ENCODE measurements around a stretch of chr1.

GRCh38 chr1:241560477-241560754 lies 28.2 kb downstream of the KMO start:
- PRO-cap, 2 experiments: no peak in any of the 2 experiments

GRCh38 chr1:241848473-241849399 lies 732 bp downstream of the EXO1 start:
- PRO-cap, 2 experiments: no peak in any of the 2 experiments

- PRO-cap, 2 experiments: no peak in any of the 2 experiments
Observed at GRCh38 chr1:243253126-243253948, 1.7 kb downstream of the CEP170 start.

- PRO-cap, 2 experiments: no peak in any of the 2 experiments
Observed at GRCh38 chr1:243294167-243295213, 38.6 kb downstream of the SDCCAG8 start.

DNA sequence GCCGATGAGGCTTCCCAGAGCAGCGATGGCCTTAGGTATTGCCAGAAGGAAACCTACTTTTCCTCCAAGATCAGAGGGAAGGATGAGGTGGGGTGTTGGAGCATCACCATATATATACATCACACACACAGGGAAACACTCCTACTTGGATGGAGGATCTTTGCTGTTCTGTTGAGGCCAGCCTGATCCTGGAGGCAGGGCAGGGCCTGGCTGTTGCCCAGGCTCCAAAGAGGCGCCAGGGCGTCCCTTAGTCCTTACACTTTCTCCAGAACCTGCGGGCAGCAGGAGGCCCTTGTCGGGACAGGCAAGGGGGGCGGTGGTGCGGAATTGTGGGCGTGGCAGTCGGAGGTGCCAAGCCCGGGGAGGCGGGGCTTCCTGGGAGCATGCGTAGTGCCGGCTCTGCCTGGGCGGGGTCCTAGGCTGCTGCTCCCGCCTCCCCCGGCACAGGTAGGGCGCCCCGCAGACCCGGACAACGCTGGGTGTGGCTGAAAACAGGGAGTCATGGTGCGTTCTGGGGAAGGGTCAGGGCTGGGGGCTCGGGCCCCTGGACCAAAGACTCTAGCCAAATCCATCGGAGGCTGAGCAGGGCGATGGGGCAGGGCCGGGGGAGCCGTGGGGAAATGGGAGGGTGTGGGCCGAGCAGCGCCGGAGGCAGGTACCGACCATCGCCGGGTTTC lies 231.7 kb downstream of the SDCCAG8 start:
- PRO-cap, 2 experiments: no peak in any of the 2 experiments

GRCh38 chr1:243791583-243792088 lies 58.4 kb downstream of the AKT3 start:
- PRO-cap, 2 experiments: no peak in any of the 2 experiments

DNA sequence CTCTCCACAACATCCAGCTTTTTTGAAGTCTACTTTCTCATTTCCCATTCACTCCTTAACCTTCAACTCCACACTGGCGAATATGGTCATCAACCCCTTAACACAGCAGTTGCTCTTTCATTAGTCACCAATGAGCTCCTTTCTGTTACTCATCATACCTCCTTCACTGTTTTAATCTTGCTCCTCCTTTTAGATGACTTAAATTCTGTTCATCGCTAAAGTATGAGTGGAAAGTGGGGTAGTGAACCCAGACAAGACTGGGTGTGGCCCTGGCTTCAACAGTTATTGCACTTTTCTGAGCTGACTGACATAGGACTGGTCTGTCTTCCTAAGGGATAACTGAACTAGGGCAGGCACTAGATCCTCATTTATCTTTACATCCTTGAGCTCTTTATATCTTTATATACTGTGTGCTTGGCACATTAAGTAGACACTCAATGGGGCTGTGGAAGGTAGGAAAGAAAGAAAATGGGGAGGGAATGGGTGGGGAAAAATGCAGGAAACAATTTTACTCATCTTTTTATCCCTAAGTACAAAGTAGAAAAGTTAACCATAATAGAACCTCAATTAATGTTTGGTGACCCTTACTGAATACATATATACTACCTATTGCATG lies 51.2 kb downstream of the AKT3 start:
- PRO-cap, 2 experiments: no peak in any of the 2 experiments

DNA sequence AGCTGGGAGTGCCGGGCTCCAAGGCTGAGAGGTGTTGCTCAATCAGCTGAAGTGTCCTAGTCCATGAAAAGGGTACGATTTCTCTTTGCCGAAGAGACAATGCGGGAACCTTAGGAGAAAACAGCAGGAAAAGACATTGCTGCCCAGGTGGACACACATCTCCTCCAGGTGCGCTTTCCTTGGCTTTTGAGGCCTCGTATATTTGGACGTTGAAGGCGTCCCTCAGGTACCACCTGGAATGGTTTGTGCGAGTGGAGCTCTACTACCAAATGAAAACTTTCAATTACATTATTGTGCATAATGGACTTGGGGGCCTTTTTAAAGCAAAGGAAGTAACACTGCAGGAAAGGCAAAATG lies 15.8 kb upstream of the C1orf100 start:
- PRO-cap, 2 experiments: no peak in any of the 2 experiments

DNA sequence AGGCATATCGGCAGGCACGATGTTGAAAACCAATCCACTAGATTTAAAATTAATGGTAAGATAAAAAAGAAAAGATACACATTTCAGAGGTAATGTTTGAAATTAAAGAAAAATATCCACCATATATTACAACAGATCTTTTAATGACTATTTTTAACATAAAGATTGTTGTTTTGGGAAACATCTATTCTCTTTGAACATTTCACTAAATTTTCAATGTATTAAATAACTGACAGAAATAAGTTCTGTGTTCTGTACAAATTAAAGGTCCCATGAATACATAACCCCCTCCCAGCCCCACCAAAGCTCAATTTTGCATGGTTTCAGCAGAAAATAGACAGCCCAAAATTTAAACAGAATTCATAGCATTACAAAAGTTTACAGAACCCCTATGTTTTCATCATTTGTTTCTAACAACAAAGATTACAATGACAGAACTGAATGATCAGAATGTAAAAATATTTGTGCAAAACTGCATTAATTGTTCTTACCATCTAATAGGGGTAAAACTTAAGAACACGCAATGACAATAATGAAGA lies 42.9 kb downstream of the ADSS2 start:
- PRO-cap, 2 experiments: no peak in any of the 2 experiments

DNA sequence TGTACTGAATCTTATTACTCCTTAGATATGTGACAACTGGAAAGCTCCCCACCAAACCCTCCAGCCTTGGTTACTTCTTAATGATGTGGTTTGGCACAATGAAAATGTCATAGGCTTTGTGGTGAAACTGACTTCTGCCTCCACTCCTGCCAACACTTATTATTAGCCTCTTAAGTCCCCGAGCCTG lies 4.2 kb downstream of the COX20 start:
- PRO-cap, 2 experiments: no peak in any of the 2 experiments

DNA sequence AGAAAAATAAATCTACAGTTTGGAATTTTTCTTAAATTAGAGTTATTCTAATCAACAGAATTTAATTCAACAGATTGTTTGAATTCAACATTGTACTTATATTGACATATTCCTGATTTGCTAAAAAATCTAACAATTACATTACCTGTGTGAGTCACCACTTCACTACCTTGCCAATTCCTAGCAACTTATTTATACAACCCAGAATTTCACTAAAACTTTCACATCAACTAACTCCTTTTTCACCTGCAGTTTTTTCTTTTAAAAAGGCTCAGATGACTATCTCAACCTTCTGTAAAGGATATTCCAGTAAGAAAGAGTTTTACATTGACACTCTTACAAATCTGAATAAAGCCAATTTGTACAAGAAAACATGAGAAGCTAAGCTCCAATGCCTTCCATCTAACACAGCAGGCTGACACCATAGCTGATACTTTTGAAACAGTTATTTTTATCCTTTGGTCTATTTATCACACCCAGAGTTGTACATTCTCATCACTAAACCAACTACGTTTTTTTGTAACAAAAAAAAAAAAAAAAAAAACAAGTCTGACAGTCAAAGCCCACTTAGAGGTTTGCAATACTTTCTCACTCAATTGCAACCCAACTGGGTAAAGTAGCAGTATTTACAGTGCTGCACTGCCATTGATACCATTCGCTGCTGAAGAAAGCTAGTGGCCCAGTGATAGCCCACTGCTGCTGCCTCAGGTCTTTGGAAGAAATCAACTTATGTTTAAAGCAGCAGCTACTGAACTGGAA lies 2.9 kb downstream of the HNRNPU start:
- PRO-cap, 2 experiments: no peak in any of the 2 experiments

GRCh38 chr1:244868965-244869647 lies 4.8 kb upstream of the HNRNPU start:
- PRO-cap, 2 experiments: no peak in any of the 2 experiments

DNA sequence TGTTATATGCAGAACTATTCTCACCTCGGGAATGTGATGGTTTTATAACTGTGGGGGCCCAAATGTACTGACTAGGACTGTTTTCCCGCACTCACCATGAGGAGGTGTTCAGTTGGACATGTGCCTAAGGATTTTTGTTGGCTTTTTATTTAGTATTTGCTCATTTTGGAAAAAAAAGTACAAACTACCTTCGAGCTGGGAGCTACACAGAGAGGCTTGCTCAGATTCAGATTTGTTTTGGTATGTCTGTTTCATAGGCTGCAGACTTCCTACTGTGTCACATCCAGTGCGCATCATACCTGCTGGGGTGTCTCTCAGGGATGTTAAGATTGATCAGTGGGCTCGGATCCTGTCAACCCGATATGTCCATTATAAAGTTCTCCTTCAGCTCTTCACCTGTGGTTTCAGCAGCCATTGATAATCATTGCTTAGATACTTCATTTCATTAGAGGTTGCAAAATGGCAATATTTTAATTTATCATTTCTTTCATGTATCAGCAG lies 50.2 kb upstream of the EFCAB2 start:
- PRO-cap, 2 experiments: no peak in any of the 2 experiments

DNA sequence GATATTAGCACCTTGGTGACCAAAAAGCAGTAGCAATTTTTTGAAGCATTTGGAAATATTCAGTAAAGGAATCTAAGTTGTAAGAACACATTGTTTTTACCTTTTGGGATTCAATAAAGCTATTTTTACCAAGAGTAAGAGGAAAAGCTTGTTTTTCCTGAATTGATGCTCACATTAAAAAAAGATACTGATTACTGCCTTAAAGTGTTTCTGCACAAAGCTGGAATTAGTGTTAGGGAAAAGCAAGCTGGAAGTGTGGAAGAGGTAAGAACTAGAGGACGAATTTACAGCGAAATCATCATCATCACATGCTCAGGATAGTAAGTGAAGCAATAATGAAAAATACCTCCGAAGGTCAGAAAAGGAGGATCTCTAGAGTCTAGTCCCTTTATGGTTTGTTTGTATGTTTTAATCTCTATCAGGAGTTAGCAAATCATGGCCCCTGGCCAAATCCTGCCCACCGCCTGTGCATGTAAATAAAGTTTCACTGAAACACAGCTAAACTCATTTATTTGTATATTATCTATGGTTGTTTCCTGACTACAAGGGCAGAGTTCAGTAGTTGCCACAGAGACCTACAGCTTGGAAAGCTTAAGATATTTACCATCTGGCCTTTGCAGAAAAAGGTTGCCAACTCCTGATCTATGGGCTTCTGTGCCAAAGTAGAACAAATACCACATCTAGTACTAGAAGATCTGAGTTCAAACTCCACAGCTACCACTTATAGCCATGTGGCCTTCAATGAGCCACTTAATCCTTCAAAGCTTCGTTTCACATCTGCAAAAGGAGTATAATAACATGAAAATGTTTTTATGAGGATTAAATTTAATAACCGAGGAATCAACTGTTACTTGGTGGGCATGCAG lies 91.2 kb downstream of the EFCAB2 start:
- PRO-cap, 2 experiments: no peak in any of the 2 experiments

GRCh38 chr1:245074089-245074779 lies 80.6 kb upstream of the KIF26B start:
- PRO-cap, 2 experiments: no peak in any of the 2 experiments

- PRO-cap, 2 experiments: no peak in any of the 2 experiments
Observed at GRCh38 chr1:245155472-245155780, 641 bp downstream of the KIF26B start.

DNA sequence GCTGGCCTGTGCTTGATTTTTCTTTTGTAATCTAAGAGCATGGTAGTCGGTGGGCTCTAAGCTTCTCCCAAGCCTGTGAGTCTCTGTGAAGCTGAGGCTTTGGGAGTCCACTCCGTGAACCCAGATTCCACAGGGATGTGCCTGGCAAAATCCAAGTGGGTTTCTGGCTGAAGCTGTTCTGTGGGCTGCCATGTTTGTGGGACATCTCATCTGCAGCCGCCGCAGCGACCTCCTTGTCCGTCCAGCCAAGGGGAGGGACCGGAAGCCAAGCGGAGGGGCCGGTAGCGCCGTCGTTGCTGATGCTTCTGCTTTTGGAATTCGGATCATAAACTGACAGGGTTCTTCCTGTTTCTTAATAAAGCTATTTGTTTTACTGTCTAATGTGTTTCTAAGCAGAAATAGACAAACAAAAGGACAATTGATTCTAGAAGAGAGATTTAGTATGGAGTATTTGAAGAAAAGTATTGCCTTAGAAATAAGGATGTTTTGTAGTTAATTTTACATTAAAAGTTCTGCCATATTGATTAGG lies 13.3 kb downstream of the KIF26B start:
- PRO-cap, 2 experiments: no peak in any of the 2 experiments

GRCh38 chr1:245856767-245857705 lies 650.0 kb downstream of the SMYD3 start:
- PRO-cap, 2 experiments: no peak in any of the 2 experiments

- PRO-cap, 2 experiments: no peak in any of the 2 experiments
Observed at GRCh38 chr1:245956336-245956741, 550.7 kb downstream of the SMYD3 start.

- PRO-cap, 2 experiments: no peak in any of the 2 experiments
Observed at GRCh38 chr1:245984315-245984958, 522.6 kb downstream of the SMYD3 start.

Measured in heart right ventricle (tissue), 2 donors.